CD14-positive monocyte (primary cell): ENCODE results near the genes KIAA1614 and MR1.

GRCh38 chr1:179885407-179885721 lies 3.3 kb downstream of the TOR1AIP1 start:
- CAGE, long polyA plus RNA: no peak

GRCh38 chr1:179951799-179952184 lies 2.8 kb upstream of the CEP350 start:
- CAGE, long polyA plus RNA: no peak

DNA sequence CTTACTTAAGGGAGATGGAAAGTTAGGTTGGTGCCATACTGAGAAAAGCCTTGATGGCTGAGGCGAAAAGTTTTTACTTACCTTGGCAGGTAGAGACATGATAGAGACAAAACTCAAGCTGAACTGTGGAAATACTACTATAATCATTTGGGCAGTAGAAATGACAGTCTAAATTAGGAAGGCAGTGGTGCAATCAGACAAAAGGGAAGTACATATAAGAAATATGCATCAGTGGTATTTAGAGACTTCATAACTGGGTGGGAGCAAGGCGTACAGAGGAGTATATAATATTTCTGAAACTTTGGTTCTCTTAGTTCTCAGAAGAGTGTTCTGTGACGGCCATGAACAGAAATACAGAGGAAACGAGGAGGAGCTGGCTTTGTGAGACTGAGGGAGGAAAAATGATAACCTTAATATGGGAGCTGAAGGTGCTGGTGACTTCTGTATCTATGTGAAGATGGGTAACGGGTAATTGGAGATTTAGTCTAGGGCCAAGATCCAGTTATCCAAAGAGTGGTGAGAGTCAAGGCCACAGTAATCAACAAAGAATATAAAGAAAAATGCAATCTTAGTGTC lies 2.3 kb upstream of the CEP350 start:
- CAGE, long polyA plus RNA: no peak

DNA sequence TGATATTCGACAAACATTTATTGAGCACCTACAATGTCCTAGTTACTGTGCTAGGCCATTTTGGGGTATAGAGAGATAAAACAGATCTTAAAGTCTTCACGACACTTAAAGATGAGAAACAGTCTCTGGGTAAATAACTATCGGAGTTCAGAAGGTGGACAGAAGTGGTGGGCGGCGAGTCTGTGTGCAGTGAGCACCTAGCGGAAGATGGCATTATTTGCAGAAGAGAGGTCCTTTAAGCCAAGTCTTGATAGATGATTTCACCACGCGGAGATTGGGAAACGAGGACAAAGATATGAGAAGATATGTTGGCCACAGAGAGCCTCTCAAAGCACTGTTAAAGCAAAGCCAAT lies 754 bp upstream of the CEP350 start:
- CAGE, long polyA plus RNA: no peak

DNA sequence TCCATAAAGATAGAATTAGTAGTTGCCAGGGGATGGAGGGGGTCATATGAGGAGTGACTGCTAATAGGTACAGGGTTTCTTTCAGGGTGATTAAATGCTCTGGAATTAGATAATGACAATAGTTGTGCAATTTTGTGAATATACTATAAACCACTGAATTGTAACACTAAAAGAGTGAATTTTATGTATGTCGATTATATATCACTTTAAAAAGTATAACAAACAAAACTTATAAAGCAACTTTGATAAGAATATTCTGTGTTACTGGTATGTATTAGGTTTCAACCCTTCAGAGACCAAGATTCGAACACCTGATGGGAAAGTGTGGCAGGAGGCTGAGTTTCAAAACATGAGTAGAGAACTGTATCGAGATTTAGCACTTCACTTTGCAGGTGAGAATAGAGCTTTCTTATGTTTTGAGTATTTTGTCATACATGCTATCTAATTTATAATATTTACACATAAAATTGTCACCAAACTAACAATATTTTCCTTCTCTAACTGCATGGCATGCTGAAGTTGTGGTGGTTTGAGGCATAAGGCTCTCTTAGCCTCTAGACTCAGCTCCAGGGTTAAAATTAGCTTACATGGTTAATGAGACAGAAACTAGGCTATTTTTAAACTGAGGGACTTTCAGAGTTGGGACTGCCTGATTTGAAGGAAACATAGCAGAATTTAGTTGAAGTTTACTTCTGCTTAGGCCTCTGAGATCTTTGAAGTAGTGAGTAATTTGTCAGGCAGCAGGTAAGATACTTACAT lies 48.5 kb downstream of the CEP350 start:
- CAGE, long polyA plus RNA: no peak

DNA sequence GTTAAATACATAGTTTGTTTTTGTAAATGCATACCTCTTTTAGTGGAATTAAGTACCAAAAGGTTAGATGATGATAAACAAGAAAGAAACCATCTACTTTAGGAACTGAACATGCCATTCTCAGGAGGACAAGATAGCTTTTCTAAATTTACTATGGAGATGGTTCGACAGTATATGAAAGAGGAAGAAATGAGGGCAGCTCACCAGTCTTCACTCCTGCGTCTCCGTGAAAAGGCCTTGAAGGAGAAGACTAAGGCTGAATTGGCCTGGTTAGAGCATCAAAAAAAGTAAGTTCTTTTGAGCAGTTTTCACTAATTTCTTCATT lies 99.0 kb downstream of the CEP350 start:
- CAGE, long polyA plus RNA: no peak

GRCh38 chr1:180074657-180075292 lies 79.9 kb upstream of the QSOX1 start:
- CAGE, long polyA plus RNA: no peak

DNA sequence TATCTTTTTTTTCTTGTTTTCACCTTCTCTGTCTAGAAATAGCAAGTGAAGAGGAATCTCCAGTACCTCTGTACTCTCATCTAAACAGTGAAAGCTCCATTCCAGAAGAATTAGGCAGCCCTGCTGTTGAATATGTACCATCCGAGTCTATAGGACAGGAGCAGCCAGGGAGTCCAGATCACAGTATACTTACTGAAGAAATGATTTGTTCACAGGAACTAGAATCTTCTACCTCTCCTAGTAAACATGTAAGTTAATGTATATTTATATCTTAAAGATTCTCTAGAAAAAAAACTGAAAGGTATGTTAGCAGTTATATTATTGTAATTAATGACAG lies 76.3 kb upstream of the QSOX1 start:
- CAGE, long polyA plus RNA: no peak

GRCh38 chr1:180117047-180117750 lies 37.5 kb upstream of the QSOX1 start:
- CAGE, long polyA plus RNA: no peak

DNA sequence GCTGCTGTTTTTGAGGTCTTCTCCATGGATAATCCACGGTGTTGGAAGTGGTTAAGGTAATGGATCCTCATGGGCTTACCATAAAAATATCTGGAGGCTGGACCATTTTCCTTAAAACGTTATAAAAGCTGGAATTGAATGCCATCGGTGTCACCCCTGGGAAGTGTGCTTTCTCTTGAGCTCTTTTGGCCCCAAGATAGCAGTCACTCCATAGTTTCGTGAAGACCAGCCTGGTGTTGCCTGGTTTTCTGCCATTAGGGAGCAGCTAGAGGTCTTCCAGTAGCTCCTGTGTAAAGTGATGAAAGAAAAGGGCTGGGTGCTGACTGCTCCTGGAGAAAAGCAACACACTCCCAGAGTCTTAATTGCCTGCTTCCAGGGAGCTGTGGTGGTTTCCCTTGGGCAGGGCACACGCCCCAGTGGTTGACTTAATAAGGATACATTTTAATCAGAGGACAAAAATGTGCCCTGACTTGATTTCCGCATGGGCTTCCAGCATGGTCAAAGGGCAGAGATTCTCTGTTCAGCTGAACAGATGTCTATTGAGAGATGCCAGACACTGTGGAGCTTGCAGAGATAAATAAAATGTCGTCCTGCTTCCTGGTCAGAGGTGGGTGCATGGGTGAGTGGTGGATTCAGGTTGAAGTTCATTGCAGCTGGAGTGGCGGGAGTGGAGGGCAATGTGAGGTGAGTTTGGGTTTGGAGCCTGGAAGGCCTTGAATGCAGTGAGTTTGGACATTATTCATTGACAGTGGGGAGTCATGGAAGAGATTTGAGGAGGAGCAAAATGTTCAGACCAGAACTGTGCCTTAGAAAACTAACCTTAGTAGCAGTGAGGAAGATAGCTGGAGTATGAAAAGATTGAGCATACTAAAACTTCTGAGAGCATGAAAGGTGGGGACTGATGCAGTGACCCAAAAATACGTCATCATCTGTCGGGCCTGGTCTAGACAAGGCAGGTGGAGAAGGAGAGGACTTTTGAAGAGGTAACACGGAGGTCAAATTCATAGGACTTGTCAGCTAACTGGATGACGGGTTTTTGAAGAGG lies 16.0 kb downstream of the QSOX1 start:
- CAGE, long polyA plus RNA: no peak

DNA sequence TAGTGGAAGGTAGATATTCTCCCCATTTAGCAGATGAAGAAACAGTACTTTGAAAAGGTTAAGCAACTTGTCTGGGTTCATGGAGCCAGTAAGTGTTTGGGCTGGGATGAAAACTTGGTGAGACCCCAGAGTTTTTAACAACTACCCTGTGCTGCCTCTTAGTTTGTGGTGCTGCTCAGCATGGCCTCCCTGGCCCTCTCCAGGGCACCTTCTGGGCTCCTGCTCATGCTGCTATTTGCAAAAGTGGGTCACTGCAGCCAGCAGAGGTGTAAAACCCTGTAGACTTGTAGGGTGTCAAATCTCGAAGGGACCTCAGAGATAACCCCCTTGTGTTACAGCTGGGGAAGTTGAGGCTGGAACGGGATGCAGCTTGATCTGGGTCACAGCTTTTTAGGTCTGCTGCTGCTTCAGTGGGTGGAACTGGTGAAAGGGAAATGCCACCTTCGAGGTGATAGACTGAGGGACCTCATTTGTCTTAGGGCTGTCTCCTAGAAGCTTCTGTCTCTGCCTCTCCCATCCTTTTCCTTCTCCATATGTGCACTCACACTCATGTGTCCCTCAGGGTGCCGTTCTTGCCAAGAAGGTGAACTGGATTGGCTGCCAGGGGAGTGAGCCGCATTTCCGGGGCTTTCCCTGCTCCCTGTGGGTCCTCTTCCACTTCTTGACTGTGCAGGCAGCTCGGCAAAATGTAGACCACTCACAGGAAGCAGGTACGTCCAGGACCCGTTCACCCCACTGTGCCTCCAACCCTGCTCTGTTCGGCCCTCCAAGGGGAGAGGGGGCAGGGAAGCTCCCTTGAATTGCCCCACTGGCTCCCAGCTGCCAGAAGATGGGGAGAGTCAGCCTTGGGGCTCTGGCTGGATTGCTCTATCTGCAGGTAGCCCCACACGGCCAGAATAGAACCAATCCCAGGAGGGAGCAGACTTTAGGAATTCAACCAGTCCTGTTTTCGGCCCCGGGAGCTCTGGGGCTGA lies 35.5 kb downstream of the QSOX1 start:
- CAGE, long polyA plus RNA: no peak

- CAGE, long polyA plus RNA: no peak
These were observed 35.3 kb upstream of the LHX4 start for GRCh38 chr1:180194574-180195315.

DNA sequence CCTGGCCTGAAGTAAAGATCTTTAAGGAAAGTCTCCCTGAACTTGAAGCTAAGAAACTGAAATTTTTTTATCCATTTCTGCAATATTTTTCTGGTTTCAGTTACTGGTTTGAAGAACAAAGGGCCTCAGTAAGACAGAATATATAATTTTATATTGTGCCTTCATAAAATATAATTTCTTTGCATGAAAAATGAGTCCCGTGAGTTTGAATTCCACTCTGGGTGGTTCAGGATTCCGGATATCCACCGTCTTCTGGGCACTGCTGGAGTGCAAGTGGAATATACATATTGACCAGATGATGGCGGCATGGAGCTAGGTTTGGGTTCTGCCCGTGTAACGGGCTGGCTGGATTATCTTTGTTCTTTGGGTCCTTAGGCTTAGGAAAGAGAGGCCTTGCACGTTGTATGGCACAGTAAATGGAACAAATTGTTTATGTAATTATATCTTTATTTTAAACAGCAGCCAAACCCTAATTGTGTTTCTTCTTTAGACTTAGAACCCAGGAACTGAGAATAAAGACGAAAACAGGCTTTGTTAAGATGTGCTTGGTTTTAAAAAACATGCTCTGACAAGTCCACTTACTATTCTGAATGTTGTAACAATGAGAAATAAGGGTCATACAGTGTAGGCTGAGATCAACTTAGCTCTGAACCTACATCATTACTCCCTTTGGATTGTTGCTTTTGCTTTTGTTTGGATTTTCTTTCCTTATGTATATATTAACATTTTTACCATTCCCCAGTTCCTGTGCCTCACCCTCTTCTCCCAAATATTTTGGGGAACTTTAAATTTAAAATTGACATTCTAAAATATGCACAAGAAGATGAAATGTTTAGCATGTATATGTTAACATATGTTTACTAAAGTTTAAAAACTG lies 13.6 kb upstream of the ACBD6 start:
- CAGE, long polyA plus RNA: no peak

- CAGE, long polyA plus RNA: no peak
These were observed 60.4 kb upstream of the ACBD6 start for GRCh38 chr1:180562483-180563460.

DNA sequence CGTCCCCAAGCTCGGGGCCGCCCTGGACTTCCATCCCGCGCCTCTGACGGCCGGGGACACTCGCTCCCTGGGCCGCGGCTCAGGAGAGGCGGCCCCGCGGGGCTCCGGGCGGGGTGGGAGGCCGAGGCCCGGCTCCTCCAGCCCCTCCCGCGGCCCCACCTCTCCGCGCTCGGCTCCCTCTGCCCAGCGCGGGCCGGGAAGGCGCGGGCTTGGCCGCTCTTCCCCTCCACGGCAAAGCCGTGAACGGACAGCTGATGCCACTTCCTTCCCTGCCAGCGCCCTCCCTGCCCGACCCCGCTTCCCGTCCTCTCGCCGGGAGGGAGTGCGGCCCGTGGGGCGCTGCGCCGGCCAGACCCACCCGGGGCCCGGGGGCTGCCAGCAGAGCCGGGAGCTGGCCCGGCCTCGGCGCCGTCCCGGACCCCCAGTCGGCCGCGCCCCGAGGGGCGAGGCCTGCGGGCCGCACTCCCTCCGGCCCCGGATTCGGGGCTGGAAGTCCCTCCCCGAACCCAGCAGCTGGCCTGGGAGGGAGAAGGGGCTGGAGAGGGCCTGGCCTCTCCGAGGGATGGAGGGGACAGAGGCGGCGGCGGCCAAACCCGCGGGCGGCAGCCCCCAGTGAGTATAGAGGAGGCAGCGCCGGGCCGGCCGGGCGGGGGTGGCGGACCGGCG lies at the start of gene KIAA1614:
TSS of gene KIAA1614 (plus strand) at position 216 of the 666 bp plus-strand sequence.
- CAGE, long polyA plus RNA: no peak

DNA sequence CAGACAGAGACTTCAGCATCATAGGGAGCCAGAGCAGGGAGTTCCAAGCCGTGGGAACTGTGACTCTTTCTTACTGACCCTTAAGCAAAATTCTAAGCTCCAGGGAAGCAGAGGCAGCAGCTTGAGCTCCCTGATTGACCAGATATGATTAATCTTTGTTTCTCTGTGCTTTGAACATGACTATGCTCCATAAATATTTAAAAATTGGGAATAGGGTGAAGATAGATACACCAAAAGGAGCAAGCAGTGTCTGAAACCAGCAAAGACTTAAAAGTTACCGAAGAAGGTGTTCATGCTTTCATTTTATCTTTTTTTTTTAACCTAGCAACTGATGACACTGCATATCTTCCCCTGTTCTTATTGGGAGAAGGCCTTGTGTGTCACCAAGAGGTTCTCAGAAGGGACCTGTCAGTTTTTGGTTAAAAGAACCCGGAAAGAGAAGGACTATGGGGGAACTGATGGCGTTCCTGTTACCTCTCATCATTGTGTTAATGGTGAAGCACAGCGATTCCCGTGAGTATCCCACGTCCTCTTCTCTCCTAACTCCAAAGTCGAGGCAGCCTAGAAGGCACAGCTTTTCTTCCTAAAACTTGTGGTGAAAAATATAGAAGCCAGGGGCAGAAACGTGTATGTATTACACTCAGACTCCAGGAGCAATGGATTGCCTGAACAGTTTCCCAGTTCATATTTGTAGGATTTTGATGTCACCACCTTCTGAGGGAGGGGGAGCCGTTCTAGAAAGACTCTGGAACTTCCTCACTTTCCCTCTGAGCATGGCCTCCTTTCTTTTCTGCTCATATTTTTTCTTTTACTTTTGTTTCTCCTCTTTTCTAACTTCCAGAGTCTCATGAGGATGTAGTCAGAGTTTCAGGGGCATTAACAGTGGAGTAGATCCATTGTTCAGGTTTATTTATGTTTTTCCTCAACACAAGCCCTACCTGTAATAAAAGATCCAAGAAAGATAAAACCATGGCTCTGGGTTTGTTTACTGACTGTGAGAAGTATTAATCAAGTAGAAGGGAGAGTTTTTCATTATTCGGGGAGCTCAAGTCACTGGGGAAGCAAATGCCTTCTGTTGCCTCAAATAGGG lies at the start of gene MR1:
TSS of gene MR1 (plus strand) at position 422 of the 1,090 bp plus-strand sequence.
- CAGE, long polyA plus RNA: start-site peak on the plus strand centred at position 442 of the sequence, 19 bp wide, 53 and 147 reads in 2 replicates

DNA sequence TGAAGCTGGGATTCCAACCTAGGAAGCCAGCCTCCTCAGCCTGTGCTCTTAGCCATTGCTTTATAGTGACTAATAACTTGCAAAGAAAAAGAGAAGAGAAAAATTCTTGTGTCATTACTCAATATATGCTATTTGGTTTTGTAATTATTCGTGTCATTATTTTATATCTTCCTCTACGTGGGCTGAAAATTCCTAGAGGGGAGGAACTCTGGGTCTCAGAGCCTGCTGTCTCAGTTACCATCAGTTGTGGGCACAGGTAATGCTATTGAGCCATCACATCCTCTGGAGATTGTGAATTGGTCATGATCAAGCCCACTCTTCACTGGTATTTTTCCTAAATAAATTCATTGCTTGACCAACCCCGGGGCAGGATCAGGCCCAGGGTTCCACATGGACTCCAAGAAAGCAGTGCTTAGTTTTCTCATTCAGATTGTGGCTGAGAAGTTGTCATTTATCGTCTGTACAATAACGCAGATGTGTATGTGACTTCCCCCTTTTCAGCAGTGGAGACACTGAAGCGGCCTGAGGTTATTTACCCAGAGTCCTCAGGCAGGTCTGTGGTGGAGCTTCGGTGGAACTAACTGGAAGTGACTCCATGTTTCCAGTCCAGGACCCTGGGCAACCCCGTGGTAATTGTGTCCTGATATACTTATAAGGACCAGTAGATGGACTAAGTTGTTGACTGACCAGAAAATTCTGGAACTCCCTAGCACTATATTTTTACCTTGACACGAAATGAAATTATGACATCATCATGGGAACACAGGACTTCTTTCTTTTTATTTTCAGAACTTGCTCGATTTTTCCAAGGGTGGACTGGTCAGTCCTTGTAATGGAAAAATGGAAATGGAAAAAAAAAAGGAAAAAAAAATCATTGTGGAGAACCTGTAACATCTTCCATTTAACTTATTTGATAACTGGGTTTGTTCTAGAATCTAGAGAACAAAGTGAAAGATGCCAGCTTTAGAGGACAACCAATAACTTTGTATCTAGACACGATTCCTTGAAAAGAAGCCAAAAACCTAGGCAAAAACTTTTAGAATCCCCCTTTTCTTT lies 1.1 kb upstream of the IER5 start:
- CAGE, long polyA plus RNA: no peak

- CAGE, long polyA plus RNA: no peak
These were observed 6.5 kb downstream of the IER5 start for GRCh38 chr1:181094671-181095793.

DNA sequence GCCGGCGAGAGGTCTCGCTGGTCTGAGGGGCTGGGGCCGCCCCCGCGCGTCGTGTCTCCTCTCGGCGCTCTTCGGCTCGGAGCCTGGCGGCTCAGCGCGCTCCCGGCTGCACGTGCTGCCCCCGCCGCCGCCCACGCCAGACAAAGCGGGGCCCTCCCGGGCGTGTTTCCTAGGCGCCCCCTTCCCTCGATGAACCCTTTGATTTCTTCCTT lies 17.1 kb downstream of the IER5 start:
- CAGE, long polyA plus RNA: no peak

DNA sequence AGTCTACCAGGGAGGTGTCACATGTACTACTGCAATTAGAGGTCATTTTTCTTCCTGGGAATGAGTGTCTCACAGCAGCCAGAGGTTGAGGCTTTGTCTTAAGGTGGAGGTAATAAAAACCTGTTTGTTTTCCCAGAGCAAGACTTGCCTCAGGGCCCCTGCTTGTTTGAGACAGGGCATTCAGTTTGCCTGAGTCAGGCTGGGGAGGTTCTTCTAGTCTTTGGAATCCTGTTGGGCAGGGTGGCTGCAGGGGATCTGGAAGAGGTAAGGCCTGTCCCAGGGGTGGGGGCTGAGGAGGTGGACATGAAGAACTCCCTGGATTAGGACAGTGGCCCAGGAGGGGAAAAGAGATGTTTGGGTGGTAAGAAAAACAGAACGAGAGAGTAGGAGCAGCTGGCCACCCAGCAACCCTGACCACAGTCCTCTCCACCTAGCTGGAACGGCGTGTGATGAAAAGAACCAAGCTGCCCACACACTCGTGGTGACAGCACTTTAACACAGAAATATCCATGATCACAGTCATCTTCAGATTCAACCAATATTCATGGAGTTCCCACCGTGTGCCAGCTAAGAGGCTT lies 30.9 kb downstream of the IER5 start:
- CAGE, long polyA plus RNA: no peak